SEM (cell line): ENCODE measurements around a stretch of chr1.

DNA sequence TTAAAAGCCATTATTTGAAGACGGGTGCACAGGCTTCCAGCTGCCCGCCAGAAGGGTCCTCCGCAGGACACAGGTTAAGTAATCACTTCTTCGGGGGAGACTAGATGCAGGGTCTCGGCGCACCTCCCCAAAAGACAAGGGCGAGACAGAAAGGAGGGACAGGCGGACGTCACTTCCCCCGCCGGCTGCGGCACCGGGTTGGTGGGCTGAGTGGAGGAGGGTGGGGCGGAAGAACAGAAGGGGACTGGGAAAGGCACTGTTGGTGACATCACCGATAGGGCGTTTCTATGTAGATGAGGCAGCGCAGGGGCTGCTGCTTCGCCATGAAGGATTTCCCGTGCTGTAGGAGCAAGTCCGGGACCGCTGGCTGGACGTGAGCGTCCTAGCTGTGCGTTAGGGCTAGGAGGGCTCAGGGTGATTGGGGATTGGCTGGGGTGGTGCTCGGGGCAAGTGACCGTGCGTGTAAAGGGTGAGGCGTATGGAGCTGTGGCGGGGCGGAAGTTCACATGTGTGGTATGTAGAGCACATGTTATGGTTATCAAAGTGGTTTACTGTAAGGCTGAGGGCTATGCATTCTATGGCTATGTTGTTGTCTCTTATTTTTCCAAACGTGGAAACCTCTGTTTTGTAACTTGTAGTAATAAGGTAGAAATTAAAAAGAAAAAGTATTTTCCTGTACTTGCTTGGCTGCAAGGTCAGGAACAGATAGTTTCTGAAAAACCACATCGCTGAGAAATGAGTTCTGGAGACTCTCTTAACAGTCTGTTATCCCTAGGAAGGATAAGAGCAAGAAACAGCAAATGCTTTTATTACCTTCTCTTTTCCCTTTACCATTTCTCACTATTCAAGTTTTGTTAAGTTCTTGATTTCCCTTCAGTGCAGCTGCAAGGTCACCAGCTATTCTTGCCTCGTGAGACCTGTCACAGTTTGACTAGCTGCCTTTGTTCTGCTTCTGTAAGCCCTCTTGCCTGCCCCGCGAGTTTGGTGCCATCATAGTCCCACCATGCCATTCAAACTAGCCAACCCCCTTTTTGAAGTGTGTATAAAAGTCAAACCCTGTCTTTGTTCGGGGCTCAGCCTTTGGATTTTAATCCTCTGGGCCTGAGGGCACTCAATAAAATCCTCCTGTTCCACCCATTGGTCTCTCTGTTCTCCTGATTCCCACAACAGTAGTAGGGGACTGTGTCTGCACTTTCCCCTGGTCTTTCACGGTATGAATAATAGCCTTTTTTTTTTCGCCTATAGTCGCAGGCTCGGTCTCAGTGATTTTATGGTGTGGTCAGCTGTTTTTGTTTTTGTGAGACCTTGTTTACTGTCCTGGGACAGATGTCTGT, 16.6 kb upstream of the CROCC start:
- PRO-cap = bidirectional peak, plus-strand start at position 511 of the sequence, minus-strand start at position 102 of the sequence

- PRO-cap = no peak
These were observed 24.4 kb downstream of the CROCC start for GRCh38 chr1:16945965-16946615.

DNA sequence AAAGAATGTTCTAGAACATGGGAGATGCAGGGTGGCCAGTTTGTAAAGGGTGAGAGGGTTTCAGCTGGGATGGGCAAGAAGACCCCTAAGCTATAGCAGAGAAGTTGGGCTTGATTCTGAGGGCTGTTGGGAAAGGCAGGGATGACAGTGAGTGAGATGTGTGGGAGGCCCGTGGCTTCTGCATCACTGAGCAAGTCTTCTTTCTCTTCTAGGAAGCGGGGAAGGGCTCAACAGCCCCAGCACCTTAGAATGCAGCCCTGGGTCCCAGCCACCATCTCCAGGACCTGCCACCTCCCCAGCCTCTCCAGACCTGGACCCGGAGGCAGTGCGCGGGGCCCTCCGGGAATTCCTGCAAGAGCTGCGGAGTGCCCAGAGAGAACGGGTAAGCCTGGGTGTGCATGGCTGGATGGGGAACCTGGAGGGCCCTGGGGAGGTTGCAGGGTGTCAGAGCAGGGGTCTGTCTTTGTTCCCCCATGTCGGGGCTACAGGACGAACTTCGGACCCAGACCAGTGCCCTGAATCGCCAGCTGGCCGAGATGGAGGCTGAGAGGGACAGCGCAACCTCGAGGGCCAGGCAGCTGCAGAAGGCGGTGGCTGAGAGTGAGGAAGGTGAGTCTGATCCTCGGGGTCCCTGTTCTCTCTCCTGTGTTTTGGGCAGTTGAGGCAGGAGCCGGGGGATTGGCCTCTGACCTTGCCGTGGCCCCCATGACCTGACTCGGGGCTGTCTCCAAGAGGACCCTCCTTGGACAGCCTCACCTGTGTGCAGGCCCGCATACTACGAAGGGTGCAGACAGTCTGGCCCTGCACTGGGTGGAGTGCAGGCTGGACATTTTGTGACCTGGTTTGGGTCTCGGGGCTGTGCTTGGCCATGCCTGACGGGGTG, 14.7 kb downstream of the MFAP2 start:
- PRO-cap = no peak

- PRO-cap = no peak
These were observed 9.7 kb upstream of the SDHB start for GRCh38 chr1:17063591-17063886.

- PRO-cap = no peak
These were observed 21.6 kb upstream of the SDHB start for GRCh38 chr1:17075482-17075777.

DNA sequence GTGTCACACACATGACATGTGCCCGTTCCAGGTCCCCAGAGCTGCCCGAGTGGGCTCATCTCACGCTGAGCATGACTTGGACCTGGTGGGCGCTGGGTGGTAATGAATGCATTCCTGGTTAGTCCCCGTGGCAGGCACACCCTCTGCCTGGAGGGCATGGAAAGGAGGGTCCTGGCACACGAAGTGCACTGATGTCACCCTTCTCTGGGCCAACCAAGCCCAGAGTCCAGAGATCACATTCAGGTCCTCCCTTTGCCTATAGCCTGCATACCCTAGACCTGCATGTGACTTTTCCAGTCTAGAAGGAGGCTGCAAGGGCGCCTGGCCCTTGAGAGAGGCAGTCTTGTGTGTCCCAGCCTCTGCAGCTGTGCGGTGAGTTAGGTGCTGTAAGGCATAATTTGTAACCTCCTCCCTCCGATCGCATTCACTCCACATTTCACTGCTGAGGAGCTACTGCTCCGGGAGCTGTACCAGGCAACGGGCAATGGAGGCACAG, 22.1 kb downstream of the PADI2 start:
- PRO-cap = no peak

- PRO-cap = no peak
These were observed 3.8 kb upstream of the PADI1 start for GRCh38 chr1:17201177-17201478.

- PRO-cap = no peak
These were observed 7.2 kb downstream of the PADI1 start for GRCh38 chr1:17212168-17212387.

- PRO-cap = no peak
These were observed 19.7 kb upstream of the PADI3 start for GRCh38 chr1:17228968-17229893.

DNA sequence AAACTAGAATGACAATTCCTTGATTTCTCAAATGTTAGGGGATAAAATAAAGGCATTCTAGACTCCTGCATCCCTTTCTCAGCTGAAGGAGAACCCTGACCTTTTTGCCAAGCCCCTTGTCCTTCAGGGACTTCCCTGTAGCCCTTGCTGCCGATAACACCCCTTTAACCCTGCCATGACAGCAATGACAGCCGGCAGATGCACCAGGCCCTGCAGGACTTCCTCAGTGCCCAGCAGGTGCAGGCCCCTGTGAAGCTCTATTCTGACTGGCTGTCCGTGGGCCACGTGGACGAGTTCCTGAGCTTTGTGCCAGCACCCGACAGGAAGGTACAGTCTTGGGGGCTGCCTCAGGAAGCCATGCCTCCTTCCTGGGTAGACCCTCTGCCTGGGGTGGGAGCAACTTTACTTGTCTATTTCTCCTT, 16.2 kb upstream of the PADI6 start:
- PRO-cap = no peak

DNA sequence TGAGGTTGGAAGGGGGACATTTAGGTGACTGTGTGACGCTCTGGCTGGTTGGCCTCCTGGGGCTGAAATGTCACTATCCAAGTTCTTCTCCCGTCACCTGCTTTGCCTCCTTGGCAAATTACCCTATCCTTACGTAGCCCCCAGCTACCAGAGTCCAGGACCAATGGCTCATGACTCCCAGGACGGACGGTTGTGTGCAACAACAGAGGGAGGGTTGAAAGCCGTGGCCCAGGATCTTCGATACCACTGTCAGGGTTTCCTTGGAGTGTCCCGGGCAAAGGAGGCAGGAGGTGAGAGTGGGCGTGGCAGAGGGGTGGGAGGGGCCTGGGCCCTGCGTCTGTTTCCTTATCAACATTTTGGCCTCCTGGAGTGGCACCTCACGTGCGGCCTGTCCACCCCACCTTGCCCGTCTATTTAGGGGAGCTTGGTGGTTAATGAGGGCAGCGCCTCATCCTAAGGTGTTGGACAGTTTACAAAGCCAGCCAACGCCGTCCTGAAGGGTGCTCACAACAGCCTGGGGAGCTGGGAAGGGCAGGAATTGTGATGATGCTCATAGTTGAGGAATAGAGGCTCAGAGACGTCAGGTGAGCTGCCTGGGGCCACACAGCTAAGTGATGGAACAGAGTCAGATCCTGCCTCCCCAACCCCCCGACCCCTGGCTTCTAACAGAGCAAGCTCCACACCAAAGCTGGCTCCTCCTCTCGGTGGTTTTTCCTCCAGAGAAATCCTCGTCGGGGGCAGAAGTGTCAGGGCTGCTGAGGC, 17.5 kb upstream of the ARHGEF10L start:
- PRO-cap = no peak

DNA sequence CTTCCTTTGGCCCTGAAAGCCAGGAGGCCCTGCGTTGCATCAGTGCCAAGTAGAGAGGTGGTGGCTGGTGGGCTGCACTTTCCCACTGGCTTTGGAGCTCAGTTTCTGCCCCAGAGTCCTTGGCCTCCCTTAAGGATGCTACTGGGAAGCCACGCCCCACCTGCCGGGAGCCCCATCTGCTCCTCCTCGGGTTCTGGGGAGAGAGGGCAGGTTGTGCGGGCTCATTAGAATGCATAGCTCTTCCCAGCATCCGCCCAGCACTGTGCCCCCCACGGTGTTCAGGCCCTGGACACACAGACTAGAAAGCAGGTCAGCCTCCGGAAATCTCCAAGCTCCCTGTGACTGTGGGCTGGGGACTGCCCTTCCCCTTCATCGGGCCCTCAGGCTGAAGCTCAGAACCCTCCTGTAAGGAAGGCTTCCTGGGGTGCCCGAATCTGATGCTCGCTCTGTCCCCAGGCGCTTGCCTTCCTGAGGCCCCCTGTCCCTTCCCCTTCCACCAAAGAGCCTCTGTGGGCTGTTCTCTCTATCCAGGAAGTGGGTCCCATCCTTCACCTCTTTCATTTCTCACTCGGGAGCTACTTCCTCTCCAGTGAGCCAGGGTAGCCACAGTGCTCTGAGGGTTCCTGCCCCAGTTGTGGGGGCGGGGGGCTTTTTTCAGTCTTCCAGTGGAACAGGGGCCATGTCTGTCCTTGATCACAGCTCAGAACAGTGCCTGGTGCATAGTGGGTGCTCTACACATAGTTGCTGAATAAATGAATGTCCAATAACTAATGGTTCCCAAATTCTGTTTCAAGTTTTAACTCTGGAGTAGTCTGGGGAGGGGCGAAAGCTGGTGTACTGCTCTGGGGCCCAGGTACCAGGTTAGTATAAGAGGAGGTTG, 1.4 kb downstream of the ARHGEF10L start:
- PRO-cap = no peak

GRCh38 chr1:17604966-17605363, 65.5 kb downstream of the ARHGEF10L start:
- PRO-cap = no peak

GRCh38 chr1:17613830-17614653, 74.5 kb downstream of the ARHGEF10L start:
- PRO-cap = no peak

DNA sequence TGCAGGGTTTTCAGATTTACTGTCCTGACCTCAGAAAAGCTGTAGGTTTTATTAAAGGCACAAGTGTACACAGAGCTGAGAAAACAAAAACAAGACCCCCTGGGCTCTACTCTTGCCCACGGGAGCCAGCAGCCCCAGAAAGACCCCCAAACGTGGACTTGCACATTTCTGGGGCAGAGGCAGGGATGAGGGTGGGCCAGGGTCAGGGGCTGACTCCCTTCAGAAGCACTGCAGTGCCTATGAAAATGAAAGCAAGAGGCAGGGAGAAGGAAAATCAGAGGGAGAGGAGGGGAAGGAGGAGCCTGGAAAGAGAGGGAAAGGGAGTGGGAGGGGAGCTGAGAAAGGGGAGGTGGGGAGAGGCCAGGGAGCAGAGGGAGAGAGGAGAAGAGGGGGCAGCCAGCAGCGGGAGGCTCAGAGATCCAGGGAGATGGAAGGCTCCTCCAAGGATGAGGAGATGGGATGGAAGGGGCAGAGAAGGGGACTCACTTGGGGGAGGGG, 96.4 kb upstream of the KLHDC7A start:
- PRO-cap = no peak

- PRO-cap = no peak
These were observed 95.4 kb upstream of the KLHDC7A start for GRCh38 chr1:18385127-18385887.

- PRO-cap = no peak
These were observed 14.6 kb upstream of the ALDH4A1 start for GRCh38 chr1:18916745-18917570.

GRCh38 chr1:18923533-18924711, 21.6 kb upstream of the ALDH4A1 start:
- PRO-cap = no peak

DNA sequence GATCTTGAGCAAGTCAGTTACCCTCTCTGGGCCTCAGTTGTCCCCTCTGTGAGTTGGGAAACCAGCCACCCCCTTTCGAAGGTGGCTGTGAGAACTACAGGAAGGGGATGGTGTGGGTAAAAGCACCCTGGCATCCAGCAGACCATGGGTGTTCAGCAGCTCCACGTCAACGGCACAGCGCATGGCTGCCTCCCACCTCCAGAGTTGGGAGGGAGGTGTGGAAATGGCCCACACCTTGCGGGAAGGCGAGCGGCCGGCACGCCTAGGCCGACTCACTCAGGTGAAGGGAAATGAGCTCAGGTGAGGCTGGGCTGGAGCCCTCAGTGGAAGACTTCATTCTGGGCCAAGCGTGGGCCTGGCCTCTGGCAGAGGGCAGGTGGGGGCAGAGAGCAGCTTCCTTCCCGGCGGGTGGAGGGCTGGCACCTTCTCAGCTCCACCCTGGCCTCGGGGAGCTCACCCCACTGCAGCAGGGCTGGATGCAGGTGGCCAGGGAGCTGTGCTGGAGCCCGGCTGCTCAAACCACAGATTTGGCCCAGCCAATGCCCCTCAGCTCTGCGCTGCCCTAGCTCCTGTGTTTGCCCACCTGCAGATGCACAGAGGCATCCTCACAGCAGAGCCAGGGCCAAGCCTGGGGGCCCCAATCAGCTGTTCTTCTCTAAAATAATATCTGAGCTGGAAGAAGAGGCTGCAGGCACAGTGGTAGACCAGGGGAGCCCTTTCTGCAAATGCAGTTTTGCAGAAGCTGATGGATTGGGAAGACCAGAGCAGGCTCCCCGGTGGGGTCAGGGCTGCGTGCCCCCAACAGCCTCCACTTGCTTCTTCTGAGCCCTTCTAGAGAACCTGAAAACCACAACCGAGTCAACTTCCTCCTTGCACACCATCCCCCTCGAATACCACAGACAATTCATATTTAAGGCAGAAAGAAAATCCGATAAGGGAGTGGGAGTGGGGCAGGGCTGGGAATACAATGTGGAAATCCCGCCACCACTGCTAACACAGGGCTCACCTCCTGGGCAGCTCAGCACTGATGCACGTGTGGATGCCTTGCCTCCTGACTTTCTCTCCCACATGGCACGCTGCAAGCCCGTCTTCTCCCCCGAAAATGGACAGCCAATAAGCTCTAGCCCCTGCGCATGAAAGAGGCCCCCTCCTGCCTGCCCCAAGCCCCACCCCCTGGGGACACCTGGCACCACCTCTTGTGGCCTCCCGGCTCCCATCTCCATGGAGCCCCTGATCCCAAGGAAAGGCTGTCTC, 25.1 kb upstream of the ALDH4A1 start:
- PRO-cap = bidirectional peak, plus-strand start at position 939 of the sequence, minus-strand start at position 823 of the sequence

GRCh38 chr1:18938469-18938677, 18.1 kb downstream of the IFFO2 start:
- PRO-cap = no peak